Pericardium fibroblast (primary cell): ENCODE results near the gene CNKSR3.

- RAMPAGE, long total RNA: no peak
These were observed 905 bp upstream of the MTRF1L start for GRCh38 chr6:153003218-153004010.

- RAMPAGE, long total RNA: no peak
These were observed 20.0 kb downstream of the RGS17 start for GRCh38 chr6:153110990-153111502.

- RAMPAGE, long total RNA: no peak
These were observed 182.9 kb upstream of the OPRM1 start for GRCh38 chr6:153856222-153856536.

GRCh38 chr6:154439945-154440499 lies 70.5 kb downstream of the CNKSR3 start:
- RAMPAGE, long total RNA: no peak

DNA sequence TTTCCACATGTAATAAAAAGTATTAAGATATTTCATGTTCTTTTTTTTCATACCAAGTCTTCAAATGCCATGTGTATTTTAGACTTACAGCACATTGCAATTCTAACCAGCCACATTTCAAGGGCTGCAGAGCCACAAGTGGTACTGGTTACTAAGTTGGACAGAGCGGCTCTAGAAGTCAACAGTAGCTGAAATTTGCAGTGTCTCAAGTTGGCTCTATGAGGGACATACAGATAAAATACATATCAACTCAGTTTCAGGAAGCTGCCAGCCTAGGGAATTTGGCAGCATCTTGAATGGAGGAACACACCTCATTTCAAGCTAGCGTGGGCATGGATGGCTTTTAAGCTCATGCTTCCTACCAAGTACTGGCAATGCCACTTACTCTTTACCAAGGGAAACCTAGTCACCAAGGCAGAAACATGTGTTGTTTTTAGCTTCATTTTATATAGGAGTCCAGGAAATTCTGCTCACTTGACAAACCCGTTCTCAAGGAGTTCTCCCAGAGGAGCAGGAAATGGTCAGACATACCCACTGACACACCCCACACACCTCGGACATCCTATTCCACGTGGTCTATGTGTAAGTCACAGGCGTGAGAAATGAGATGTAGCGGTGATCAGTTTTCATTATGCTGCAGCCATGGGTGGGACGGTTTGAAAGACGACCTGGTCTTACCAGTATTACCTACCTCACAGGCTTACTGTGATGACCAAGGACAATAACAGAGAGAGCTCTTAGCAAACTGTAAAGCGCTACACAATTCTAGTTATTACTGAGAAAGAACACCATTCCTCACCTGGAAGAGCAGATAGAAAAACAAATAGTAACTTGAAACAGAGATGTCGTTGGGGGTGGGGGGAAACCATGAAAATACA lies 2.0 kb downstream of the CNKSR3 start:
- RAMPAGE, long total RNA: no peak

DNA sequence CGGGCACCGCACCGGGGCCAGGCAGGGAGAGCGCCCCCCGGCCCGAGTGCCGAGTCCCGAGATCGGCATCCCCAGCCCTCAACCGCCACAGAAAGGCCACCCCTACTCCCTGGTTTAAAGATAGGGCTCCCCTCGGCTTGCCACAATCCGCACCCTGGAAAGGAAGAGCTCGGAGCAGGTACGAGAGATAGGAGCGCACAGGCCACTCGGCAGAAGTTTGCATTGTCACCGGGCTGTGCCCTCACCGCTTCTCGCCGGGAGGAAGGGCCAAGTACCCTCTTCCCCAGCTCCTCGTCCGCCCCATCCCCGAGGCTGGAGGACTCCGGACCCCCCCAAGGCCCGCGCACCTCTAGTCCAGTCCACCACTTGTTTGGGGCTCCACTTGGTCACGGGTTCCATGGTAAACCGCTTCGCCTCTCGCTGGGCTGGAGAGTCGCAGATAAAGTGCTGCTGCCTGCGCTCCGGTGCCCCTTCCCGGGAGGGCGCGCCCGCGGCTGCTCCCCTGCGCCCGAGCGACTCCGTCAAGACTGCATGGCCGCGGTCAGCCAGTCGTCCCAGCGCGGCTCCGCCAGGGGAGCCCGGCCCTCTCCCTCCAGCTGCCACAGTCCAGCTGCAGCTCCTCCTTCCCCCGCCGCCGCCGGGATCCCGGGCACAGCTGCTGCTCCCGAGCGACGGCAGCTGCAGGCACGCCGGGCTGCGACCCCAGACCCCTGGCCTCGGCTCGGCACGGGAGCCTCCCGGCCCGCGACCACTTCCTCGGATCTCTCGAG lies 584 bp downstream of the CNKSR3 start:
- RAMPAGE, long total RNA: no peak

DNA sequence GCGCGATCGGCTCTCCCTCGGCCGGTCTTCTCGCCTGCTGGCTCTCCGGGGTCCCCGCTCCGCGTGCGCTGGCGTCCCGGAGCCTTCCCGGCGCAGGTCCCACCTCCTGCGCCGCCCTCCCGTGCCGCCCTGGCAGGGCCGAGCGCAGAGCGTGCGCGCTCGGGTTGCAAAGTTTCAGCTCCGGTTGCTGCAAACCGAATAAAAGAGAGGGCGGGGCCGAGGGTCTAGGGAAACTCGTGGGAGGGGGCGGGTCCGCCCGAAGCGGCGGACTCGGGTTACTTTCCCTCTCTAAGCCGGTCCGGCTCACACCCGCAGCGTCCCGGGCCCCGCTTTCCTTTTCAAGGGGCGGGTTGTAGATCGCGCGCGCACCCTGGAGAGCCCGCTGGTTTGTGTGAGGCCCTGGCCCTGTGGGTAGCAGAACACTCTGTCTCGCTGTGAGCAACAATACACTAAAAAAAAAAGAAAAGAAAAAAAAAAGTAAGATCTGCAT lies at the start of gene CNKSR3:
CNKSR3 (minus strand) TSS at position 200 of the 490 bp plus-strand sequence.
- RAMPAGE, long total RNA: no peak

- RAMPAGE, long total RNA: no peak
These were observed 1.8 kb upstream of the CNKSR3 start for GRCh38 chr6:154512127-154512765.

DNA sequence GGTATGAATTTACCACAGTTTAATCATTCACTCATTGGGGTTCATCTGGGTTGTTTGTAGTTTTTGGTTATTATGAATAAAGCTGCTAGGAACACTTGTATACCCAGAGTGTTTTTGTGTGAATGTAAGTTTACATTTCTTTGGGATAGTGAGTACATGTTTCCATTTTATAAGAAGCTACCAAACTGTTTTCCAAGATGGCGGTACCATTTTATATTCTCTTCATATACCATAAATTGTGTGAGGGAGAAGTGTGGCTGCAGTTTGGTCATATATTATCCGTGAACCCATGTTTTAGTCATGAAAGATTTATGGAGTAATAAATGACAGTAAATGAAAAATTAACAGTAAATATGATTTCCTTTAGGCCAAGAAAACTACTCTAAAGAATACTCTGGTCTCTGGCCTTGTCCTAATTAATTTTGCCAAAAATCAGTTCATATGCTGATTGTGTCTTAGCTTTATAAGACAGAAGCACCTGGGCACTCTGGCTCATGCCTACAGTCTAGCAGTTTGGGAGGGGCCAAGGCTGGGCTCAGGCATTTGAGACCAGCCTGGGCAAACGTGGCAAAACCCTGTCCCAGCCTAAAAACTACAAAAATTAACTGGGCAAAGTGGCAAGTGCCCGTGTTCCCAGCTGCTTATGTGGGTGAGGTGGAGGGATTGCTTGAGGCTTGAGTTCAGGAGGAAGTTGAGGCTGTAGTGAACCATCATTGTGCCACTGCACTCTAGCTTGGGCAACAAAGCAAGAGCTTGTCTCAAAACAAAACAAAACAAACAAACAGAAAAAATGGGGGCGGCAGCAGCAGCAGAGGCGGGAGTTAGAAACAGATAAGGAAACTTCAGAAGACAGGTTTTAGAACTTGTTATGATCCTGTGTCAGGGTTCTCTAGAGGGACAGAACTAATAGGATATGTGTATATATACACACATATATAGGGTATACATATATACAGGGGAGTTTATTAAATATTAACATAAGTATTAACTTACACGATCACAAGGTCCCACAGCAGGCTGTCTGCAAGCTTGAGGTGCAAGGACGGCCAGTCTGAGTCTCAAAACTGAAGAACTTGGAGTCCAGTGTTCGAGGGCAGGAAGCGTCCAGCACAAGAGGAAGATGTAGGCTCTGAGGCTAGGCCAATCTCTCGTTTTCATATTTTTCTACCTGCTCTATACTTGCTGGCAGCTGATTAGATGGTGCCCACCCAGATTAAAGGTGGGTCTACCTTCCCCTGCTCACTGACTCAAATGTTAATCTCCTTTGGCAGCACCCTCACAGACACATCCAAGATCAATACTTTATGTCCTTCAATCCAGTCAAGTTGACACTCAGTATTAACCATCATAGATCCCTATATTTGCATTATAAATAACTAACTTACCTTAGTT lies 48.9 kb downstream of the SCAF8 start:
- RAMPAGE, long total RNA: no peak

DNA sequence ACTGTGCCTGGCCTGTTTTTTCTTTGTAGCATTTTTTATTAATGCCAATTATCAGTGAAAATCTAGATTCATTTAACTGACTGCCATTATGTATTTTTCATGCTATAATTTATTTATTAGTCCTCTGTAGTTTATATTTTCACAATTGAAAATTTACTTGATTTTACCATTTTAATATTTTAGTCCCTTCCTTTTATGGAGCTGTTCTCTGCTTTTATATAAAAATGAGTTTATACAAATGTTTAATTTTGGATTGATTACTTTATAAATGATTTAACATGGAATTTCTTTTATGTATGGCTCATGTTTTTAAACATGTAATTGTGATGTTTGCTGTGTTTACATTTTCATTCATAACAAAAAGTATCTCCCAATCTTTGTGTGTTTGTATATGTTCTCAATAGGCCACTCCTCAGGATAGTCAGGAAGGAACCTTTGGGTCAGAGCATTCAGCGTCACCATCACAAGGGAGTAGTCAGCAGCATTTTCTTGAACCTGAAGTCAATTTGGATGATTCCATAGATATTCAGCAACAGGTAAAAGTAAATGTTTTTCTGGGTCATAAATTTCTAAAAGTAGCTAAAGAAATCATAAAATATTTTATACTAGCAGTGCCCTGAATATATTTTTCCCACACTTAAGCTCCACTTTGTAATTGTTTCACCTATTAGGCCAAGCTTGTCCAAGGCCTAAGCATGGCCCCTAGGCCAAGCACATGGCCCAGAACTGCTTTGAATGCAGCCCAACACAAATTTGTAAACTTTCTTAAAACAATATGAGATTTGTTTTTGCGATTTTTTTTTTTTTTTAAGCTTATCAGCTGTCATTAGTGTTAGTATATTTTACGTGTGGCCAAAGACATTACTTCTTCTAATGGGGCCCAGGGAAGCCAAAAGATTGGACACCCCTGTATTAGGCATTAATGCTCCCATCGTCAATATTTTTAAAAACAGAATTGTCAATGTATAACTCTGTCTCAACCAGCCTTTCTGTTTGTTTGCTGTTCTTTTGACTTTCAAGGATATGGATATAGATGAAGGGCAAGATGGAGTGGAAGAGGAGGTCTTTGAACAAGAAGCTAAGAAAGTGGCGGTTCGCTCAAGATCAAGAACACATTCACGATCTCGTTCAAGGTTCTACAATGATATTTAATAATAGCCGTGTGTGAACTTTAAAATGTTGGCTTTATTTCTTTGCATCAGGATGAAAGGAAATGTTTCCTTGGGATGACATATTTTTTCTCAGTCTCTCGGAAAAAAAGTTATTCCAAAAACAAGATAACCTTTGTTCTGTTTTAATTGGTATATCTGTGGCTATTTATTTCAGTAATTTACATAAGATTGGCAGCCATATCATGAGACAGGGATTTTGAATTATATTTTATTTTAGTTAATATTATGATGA lies 75.0 kb downstream of the SCAF8 start:
- RAMPAGE, long total RNA: no peak

DNA sequence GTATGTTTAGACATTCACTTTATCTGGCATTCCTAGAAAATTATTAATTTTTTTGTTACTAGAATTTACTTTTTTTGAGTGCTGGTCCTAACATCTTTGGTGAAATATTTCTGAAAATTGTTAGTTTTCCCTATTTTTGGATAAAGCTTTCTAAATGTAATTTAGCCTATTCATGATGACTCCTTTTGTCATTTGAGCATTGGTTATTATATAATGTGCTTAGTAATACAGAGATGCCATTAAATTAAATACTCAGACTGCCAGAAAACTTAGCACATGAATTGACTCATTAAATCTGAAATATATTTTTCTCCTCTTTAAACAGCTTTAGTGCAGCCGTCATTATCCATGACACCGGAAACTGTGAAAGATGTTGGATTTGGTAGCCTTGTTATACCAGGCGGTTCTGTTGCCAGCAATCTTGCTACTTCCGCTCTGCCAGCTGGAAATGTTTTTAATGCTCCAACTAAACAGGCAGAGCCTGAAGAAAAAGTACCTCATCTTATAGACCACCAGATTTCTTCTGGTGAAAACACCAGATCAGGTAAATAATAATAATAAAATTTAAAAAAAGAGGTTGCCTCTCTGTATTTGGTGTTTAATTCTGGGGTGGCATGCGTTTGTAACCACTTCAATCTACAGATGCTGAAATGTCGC lies 97.5 kb downstream of the SCAF8 start:
- RAMPAGE, long total RNA: no peak

GRCh38 chr6:155549113-155549514 lies 93.5 kb upstream of the NOX3 start:
- RAMPAGE, long total RNA: no peak

DNA sequence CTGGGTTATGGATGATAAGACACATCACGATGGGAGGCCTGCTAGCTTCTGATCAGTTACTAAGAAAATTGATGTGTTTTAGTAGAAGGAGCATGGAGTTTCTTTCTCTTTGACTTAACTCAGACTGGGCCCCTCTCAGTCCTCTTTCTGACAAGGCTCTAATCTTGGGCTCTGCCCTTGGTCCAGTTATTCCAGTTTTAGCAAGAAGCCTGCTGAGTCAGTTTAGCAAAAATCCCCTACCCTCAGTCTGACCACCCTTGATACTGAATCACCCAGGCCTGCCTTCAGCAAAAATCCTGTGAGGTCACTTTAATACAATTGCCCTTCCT lies 326.6 kb upstream of the NOX3 start:
- RAMPAGE, long total RNA: no peak

- RAMPAGE, long total RNA: no peak
These were observed 481.0 kb upstream of the NOX3 start for GRCh38 chr6:155936611-155937053.

DNA sequence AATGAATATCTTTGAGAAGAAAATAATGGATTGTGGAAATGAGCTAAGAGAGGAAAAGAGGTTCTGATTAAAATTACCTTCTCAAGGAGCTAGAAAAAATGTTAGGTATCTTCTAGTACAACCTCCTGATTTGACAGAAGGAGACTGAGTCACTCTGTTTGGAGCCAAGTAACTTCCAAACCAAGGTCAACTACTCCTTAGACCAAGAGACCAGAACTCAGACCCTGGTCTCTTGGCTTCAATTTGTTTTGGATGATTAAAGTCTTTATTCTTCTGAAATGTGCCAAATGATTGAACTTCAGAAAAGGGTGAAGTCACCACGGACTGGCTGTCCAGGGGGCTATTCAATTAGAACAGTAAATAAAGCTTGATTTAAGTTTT lies 602.2 kb upstream of the ARID1B start:
- RAMPAGE, long total RNA: no peak

GRCh38 chr6:156396565-156397665 lies 380.3 kb upstream of the ARID1B start:
- RAMPAGE, long total RNA: no peak

DNA sequence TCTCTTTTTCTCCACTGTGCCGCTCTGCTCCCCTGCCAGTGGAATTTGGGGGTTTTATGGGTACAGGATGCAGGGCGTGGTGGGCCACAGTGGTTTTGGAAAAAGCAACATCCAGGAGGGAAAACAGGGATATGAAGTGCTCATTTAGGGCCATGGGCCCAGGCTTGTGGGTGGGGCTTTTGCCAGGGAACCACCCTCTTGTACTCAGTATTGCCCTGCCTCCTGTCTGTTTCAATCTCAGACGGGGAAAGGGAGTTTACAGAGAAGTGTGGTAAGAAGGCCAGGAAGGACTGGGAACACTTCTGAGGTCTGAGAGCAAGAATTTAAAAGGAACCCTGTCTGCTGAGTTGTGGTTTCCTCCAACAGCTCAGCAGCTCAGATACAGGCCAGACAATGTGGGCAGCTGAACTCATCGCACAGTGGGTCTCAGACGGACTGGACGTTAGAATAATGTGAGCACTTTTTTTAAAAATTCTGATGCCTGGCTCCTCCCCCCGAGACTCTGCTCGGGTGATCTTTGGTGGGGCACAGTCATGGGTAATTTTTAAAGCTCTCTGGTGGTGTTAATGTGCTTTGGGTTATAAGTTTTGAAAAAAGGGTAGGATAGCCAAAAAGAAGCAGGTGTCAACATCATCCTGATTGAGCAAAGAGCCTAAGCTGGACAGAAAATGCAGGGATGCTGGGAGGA lies 354.1 kb upstream of the ARID1B start:
- RAMPAGE, long total RNA: no peak

GRCh38 chr6:156427333-156427748 lies 349.8 kb upstream of the ARID1B start:
- RAMPAGE, long total RNA: no peak

DNA sequence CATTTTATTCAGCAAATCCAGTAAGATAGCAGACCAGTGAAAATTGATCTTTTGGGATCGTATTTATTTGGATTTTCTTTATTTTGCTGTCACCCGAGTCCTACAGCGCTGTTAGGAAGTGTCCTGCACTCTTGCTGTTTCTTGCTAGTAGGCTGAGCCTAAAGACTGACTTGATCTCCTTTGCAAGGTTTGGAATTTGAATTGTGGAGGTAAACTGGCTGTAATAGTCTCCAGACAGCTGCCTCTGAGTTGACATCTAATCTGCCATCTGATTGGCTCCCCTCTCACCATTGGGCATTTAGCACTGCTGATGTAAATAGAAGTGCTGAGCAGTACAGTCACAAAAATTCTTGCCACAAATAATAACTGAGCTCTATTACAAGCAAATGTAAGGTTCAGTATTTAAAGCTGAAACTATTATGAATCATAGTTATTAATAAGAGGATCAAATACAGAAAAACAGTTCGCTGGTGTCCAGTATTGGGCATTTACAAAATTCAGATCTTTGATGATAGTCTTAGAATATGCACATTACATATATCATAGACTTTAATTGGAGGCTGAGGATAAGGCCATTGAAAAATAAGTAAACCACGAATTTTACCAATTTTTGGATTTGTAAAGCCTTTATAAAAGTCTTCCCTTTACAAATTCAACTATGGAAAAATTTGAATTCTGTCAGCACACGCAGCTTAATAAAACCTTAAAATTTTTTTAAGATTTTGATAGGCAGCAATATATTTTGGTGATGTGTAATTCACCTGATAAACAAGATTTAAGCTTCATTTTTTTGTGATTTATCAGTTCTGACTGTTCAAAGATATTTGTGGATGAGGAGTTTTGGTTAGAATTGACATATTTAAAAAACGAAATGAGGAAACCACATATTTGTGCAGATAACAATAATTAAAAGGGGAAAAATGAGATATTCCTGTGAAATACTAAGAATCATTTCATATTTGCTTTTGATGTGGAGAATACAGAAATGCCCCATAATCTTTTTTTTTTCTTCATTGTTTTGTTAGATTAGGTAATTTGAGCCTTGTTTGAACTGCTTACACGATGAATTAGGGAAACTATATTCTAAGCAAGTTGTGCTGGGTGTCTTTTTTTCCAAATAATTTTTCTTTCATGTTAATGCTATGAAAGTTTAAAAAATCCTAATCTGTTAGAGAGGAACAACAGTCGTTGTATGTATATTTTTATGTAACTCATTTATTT lies 3.5 kb downstream of the ARID1B start:
- RAMPAGE, long total RNA: no peak

GRCh38 chr6:156791194-156792029 lies 14.2 kb downstream of the ARID1B start:
- RAMPAGE, long total RNA: no peak